Mammary microvascular endothelial cell (primary cell): ENCODE data around the genes H4C12, H4C13, ZSCAN16 and ZKSCAN8.

DNA sequence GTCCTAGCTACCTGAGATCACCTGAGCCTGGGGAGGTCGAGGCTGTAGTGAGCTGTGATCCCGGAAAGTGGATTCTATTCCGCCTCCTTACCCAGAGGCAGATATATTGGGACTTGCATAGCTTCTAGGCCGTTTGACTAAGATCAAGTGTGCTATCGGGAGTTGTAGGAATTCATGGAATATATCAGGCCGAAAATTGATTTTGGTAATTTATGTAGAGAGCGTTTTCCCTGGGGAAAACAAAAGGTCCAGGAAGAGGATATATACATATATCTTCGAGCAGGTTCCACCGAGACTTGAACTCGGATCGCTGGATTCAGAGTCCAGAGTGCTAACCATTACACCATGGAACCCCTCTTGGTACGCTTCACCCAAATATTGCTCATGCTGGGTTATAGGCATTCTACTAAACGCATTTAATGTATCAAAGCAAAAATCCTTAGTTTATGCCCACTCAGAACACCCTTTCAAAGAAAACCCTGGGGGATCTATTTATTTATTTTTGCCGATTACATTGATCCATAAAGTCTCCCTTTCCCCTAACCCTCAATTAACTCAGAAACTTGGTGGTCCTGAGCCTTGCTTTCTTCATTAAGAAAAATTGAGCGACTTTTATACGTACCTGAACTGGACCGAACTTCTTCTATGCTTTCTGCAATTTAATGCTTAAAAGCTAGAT is 74.7 kb upstream of the ZNF184 start:
- RAMPAGE, long total RNA, result no peak

GRCh38 chr6:27605526-27606166 is 132.7 kb upstream of the ZNF184 start:
- RAMPAGE, long total RNA, result no peak

DNA sequence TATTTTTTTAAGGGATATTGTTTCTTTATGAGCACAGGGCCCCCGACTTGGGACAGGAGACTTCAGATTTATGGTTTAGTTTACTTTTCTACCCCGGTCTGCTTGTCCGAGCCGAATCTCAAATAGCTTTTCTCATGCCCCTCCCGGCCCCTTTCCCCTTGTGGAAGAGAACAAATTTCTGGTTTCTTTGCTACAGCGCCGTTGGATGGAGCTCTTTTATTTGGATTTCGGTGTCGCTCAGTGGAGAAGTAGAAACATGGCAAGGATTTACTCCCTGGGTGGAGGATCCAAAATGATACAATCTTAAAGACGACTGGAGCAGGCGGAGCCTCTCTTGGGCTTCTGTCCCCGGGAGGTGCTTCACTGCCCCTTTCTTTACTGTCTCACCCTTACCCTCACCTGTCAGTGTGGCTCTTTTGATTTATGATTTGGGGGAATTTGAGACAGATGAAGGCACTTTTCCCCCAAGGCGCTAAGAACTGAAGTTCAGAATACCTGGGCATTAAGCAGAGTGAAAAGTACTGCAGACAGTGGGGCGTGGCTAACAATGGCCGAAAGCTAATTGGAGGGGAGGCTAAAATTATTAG is 144.8 kb upstream of the ZNF184 start:
- RAMPAGE, long total RNA, result no peak

- RAMPAGE, long total RNA, result no peak
Observed at GRCh38 chr6:27681057-27681303, 126.7 kb downstream of the H2BC13 start.

DNA sequence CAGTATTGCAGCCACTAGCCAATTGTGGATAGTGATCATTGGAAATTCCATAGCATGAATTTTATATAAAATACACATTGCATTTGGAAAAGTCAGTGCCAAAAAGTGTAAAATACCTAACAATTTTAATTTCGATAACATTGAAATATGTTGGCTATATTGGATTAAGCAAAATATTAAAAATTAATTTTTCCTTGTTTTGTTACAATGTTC is 362 bp upstream of the H3C10 start:
- RAMPAGE, long total RNA, result no peak

DNA sequence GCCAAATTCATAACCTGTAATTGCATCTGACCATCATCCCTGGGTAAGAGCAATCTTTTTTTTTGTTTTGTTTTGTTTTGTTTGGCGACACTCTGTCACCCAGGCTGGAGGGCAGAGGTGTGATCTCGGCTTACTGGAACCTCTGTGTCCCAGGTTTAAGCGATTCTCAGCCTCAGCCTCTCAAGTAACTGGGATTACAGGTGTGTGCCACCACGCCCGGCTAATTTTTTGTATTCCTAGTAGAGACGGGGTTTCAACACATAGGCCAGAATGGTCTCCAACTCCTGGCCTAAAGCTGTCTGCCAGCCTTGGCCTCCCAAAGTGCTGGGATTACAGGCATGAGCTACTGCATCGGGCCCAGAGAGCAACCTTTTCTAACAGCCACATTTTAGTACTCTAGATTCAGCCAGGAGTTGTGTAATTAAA is 1.9 kb downstream of the H4C12 start:
- RAMPAGE, long total RNA, result no peak

DNA sequence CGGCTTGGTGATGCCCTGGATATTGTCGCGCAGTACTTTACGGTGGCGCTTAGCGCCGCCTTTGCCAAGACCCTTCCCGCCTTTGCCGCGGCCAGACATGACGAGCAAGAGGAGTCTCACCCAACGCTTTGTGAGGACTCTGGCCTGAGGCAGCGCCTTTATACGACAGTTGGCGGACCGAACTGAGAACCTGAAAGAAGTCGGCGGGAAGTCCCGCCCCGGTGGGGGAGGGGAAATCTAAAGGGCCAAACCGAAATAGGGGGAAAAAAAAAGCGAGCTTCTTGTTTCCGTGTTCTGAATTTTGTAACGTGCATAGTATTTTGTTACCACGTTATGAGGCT is at the start of gene H4C12:
TSS of gene H4C12 (minus strand) at position 132 of the 341 bp plus-strand sequence.
- RAMPAGE, long total RNA, result start-site peak on the minus strand centred at position 148 of the sequence, 40 bp wide, 66 and 40 reads in 2 replicates

- RAMPAGE, long total RNA, result no peak
Observed at GRCh38 chr6:27834805-27835316, 3.3 kb downstream of the H2AC15 start.

DNA sequence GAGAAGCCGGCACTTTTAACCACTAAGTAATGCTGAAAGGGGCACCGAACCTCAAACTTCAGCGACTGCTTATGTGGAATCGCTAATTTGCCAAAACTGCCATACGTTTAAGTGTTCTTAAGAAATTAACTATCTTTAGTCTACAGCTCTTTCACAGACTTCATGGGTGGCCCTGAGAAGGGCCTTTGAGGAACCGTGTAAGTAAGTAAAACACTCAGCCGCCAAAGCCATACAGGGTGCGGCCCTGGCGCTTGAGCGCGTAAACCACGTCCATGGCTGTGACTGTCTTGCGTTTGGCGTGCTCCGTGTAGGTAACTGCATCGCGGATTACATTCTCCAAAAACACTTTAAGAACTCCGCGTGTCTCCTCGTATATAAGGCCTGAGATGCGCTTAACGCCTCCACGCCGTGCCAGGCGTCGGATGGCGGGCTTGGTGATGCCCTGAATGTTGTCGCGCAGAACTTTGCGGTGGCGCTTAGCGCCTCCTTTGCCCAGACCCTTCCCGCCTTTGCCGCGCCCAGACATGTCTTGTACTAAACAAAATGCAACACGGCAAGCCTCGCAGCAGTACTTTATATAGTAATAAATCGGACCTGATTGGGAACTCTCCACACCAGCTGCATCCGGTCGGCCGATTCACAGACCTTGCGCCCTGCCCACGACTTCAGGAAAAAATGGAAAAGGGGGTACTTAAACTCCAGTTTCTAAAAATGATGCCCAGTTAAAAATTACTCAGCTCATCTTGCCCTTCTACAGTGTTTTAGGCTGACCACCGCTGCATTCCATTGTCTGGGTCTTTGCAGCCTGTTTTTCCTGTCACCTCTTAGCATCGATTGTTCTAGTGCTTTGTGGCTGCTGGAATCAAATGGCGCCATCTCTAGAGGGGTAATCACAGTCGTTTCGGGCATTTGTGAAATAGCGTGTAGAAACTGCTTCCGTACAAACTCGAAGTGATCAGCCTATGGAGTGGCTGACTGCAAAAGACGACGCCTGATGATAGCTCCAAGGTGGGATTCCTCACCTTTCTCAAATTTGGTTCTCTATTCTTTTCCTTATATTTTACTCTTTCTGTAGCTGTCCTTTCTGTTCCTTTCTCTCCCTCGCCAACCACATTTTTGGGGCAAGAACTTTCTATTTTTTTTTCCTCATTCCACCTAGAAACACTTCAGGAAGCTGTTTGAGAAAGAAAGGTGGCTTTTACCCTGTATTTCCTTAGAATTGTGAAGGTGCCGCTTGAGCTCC is at the start of gene H4C13:
TSS of gene H4C13 (minus strand) at position 550 of the 1,243 bp plus-strand sequence.
- RAMPAGE, long total RNA, result no peak

DNA sequence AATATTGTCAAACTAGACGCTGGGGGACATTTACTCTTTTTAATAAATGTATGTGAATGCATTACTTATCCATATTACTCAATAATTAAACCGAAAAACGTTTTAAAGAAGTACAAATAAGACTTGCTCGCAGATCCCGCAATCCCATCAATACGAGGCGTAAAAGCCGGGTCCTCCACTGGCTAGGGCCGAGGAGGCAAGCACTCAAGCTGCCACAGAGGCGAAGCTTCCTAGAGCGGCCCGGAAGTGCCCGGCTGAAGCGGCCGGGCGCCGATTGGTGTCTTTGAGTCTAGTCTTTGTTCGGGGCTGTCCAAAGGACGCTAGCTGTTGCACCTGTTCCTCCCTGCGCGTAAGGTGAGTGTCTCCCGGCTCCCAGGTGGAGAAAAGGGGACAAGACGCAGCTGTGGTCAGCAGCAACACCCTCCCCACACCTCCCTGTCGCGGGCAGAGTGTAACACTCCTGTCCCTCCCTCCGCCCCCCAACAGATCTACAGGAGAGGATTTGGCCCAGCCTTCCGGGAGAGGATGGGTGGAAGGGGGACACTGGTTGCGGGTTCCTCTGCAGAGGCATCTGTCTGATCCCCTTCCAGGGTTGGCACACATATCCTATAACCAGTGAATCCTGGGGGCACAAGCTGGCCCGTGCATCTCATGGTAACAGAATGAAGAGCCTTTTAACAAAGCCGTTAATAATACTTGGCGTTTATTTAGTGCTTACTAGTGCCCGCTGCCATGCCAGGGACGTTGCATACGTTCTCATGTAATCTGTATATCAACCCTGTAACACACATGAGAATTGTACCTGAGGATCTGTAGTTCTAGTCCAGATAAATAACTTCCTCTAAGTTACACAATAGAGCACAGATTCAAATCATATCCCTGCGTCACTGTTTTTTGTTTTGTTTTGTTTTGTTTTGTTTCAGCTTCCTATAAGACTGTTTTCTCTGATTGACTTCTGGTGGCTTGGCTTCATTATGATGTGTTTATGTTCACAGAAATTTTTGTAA is at the start of gene ZSCAN16:
TSS of gene ZSCAN16 (plus strand) at position 286 of the 1,007 bp plus-strand sequence.
- RAMPAGE, long total RNA, result start-site peak on the plus strand centred at position 285 of the sequence, 17 bp wide, 38 and 39 reads in 2 replicates

DNA sequence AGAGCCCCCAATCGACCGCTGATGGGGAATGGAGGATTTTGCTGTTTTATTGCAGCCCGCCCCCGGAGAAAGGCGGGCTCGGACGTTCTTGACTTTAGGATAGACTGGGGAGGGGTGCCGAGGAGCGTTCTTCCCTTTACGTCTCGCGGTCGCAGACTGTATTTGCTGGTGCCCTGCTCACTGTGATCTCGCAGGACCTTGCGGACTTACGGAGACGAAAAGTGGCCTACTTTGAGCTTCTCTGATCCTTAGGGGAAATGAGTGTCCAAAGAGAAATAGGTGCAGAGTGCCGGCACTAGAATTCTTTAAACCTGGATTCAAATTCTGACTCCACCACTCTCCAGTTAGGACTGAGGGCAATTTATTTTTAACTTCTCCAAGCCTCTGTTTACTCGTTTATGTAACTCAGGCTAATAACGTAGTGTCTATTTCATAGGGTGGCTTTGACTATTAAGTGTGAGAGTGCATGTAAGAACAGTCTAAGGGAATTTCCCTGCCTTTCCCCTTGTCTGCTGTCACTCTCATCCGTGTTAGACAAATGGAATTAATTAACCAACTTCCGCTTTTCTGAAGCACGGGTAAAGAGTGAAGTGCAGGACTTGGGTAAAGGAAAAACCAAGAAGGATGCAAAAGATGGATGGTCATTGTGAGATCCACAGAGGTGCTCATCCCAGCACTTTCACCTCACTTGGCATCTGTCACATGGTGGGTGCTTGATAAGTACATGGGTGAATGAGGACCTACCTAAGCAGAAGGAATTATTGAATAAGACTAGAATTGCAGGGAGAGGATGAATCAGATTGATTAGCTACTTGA is 4.2 kb upstream of the ZKSCAN8 start:
- RAMPAGE, long total RNA, result no peak

GRCh38 chr6:28141298-28142631 is at the start of gene ZKSCAN8:
TSS of gene ZKSCAN8 (plus strand) at chr6:28141883.
- RAMPAGE, long total RNA, result start-site peak on the plus strand at chr6:28141880-28141897, 61 and 29 reads in 2 replicates

DNA sequence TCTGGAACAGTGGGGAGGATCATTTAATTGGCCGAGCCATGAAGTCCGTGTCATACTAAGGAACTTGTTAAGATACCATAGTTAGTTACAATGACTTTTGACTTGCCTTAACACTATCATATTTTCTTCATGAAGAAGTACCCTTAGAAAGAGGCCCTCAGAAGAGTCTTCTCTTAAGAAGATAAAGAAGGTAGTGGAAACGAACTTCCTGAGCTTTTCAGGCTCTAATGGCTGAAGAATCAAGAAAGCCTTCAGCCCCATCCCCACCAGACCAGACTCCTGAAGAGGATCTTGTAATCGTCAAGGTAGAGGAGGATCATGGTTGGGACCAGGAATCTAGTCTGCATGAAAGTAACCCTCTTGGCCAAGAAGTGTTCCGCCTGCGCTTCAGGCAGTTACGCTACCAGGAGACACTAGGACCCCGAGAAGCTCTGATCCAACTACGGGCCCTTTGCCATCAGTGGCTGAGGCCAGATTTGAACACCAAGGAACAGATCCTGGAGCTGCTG is 6.6 kb downstream of the ZKSCAN8 start:
- RAMPAGE, long total RNA, result no peak

DNA sequence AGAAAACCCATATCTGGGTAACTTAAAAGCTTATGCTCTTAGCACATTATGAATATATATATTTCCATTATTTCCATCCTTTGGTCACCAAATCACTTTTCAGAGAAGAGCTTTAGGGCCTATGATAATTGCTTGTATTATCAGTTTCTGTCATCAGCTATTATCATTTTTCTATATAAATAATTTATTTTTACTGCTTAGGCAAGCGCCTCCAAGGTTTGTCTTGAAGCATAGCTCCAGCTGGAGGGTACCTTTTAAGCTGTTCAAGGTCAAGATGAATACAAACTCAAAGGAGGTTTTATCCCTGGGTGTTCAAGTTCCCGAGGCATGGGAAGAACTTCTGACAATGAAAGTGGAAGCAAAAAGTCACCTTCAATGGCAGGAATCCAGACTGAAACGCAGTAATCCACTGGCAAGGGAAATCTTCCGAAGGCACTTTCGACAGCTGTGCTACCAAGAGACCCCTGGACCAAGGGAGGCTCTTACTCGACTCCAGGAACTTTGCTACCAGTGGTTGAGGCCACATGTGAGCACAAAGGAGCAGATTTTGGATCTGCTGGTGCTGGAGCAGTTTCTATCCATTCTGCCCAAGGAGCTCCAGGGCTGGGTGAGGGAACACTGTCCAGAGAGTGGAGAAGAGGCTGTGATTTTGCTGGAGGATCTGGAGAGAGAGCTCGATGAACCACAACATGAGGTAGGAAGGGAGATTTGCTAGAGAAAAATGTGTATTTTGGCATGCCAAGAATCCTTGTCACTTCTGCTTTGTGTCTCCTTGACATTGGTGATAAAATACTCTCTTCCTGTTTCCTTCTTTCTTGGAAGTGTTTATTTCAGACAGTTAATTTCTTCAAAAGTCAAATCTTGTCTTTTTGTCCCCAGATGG is 2.0 kb downstream of the ZSCAN9 start:
- RAMPAGE, long total RNA, result no peak

DNA sequence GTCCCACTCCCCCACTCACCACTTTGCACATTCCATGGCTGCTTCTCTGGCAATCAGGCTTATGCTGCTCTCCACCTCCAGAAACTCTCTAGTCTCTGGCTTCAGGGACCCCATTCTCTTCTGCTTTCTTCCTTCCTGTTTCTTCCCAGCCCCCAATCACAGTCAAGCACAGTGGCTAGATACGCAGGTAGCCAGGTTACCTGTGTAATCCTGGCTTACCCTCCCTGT is 633 bp upstream of the ZKSCAN4 start:
- RAMPAGE, long total RNA, result no peak

- RAMPAGE, long total RNA, result no peak
Observed at GRCh38 chr6:28382028-28382586, 17.4 kb downstream of the ZSCAN12 start.

DNA sequence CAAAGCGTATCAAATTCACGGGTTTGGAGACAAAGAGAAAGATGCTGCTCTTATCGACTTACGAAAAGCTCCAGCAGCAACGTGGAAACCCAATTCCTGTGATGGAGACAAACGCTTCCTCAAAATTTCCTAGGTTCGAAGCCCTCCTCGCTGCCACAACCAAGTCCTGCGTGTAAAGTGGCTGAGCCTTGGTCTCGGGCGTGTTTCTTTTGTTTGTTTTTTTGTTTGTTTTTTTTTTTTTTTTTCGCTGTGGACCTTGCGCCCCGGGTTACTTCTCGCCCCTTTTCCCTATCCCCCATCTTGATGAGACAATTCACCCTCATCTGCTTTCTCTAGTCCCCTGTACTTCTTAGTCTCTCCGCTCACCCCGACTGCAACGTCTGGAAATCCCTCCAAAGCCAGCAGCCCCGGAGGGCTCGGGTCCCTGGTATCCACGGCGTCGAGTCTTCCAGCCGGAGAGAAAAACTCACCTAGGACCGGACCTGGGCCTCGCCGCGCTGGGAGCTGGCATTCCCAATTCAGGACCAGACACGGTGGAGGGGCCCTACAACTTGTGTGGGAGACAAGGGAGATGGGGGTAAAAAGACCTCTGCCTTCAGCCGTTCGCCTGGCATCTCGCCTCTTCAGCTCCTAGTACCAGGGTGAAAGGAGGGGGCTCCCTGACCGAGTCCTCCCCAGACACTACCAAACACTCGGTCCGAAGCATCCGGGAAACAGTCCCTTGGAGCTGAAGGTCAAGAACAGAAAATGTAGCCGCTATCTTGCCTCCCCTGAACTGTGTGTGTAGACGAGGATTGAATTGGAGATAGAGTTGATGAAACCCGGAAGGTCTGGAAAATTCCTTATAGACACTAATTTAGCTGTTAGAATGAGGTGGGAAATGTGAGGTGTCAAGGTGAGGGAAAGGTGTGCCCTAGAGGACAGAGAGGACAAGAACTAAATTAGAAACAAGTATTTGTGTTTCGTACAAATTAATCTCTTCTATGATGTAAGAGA is 2.8 kb upstream of the SCAND3 start:
- RAMPAGE, long total RNA, result no peak

- RAMPAGE, long total RNA, result no peak
Observed at GRCh38 chr6:28865965-28866180, 57.9 kb downstream of the TRIM27 start.

DNA sequence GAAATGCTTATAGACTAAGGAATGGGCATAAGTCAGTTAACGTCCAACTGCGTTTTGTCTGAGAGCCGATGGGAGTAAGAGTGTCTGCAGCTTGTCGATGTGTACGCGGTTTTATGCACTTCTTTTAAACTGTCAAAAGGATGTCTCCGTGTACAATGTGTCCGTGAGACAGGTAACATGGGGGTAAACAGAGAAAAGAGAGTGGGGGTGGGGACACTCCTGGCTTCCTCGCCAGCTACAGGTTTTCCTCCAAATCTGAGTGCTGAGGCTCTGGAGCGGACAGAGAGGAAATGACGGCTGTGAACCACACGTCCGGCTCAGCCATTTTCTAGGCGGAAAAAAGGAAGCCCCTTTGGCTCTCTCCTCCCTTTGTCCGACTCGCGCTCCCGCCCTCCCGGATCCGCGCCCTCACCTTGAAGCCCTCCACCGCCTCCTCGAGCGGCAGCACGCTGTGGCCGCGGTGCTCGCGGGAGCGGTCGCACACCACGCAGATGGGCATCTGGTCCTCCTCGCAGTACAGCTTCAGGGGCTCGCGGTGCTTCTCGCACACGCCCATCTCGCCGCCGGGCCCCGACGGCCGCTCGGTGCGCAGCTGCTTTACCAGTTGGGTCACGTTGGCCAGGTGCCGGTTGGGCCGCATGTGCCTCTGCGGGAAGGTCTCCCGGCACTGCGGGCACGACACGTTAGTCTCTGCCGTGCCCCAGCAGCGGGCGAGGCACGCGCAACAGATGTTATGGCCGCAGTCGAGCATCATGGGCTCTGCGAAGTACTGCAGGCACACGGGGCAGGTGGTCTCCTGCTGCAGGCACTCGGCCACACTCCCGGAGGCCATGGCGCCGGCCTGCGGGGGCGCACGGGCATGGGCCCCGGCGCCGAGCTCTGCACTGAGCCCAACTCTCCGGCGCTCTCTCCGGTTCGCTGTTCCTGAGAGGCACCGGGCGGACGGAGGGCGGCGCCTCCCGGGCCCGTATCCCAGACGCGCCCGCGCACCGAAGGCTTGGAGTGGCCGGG is 679 bp downstream of the TRIM27 start:
- RAMPAGE, long total RNA, result no peak

DNA sequence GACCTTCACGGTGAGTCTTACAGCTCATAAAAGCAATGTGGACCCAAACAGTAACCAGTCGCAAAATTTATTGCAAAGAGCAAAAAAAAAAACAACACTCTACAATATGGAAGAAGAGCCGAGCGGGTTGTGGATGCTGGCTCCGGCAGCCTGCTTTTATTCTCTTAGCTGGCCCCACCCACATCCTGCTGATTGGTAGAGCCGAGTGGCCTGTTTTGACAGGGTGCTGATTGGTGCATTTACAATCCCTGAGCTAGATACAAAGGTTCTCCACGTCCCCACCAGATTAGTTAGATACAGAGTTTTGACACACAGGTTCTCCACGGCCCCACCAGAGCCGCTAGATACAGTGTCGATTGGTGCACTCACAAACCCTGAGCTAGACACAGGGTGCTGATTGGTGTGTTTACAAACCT is 25.4 kb upstream of the TRIM27 start:
- RAMPAGE, long total RNA, result no peak